Measurements from ENCODE around the genes TIA1, PCYOX1, CLEC4F and SPR.

DNA sequence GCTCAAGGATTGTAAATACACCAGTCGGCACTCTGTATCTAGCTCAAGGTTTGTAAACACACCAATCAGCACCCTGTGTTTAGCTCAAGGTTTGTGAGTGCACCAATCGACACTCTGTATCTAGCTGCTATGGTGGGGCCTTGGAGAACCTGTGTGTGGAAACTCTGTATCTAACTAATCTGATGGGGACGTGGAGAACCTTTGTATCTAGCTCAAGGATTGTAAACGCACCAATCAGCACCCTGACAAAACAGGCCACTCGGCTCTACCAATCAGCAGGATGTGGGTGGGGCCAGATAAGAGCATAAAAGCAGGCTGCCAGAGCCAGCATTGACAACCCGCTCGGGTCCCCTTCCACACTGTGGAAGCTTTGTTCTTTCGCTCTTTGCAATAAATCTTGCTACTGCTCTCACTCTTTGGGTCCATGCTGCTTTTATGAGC, 41.8 kb downstream of the C2orf42 start:
- PRO-cap = no peak

DNA sequence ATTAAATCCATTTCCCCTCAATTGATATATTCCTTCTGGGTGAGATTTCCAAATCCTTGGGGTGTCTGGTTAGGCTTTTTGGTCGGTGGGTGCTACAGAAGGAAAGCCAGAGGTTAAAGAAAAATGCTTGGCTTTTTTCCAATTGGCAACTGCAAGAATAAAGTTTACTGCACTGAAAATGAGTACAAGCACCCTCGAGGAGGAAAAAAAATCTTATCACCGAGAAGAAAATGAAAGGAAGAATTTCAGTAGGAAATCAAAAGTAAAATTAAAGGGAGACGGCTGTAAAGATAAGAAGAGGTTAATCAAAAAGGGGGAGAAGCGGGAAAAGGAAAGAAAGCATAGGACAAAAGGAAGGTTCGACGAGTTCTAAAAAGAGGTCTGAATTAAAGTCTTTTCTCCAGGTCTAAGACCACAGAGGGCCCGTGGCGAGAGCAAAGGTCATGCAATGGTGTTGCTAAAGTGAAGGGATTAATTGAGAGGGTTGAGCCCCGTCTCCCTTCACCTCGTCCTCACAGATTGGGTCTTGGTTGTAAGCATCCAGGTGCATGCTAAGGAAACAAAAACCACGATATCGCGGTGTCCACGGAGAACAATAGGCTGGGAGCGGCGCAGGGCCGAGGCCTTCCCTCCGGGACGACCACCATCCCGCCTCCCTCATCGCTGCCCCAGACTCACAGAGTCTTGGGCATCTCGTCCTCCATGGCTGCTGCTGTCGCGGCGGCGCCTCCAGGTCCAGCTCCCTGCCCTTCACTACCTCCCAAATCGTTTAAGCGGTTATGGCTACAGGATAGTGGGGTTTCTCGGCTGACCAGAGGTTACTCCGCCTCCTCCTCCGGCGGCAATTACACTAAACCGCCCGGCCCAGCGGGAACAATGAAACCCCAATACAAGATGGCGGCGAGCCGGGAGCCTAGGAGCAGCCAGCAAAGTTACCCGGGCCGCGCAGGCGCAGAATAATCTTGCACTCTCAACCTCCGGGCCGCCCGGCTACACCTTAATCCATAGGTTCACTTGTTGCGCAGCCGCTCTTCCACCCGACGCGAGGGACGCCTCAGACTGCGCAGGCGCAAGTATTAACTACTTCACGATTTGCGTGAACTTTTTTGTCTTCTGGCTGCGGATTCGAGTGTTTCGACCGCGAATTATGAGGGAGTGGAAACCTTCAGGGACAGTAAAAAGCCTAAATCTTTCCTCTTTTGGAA, at the start of gene TIA1:
Gene TIA1 (minus strand): TSS at position 902 of the 1,205 bp plus-strand sequence.
- PRO-cap = no peak

GRCh38 chr2:70257829-70258300, at the start of gene PCYOX1:
Gene PCYOX1 (plus strand): TSS chr2:70258137.
- PRO-cap = bidirectional peak, plus-strand start at chr2:70258149, minus-strand start at chr2:70257978

DNA sequence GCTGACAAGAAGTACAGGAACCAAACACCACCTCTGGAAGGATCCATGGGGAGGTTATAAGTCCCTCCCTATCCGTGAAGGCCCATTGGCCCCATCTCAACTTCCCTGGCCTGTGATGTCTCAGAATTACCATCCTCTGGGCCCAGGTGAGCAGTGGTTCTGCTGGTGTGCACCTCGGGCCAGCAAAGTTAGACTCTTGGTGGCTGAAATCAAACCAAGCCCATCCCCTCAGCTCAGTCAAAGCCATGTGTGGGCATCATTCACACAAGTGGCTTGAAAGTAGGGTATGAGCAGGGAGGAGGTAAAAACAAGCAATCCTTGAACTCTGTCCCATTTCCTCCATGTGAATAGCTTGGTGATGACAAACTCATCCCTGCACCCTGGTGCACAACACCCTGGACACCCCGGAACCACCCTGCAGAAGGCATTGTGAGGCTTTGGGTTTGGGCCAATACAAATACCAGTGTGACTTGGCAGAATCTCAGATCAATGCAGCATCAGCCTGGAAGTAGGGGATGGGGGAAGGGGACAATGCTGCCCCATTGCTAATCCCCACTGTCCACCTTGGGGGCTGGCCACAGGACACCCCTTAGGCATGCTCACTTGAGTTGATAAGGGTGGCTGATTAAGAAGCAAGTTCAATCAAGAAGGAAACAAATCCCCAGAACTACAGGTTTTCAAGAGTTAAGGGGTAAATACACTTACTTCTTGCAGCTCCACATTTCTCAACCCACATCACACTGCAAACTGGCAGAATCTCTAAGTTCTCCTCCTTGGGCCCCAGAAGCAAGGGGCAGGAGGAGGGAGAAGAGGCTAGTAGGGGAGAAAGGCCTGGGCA, 28.6 kb downstream of the TGFA start:
- PRO-cap = no peak

GRCh38 chr2:70528830-70529270, 24.8 kb downstream of the TGFA start:
- PRO-cap = no peak

DNA sequence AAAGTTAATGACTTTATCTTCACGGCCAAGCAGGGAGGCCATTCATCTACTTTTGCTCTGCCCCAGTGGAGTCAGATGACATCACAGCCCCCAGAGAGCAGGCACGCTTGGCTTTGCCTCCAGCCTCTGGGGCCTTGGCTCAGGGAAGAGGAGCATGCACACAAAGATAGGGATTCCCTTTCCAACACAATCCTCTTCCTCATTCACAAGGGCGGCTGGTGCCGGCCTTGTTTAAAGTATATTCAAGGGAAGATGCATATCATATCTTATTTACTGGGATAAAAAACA, 21.3 kb downstream of the TGFA start:
- PRO-cap = no peak

GRCh38 chr2:70728073-70728513, 39.9 kb downstream of the ADD2 start:
- PRO-cap = no peak

- PRO-cap = no peak
These were observed at the start of gene CLEC4F for GRCh38 chr2:70820338-70820872. Gene CLEC4F (minus strand): TSS chr2:70820599.

DNA sequence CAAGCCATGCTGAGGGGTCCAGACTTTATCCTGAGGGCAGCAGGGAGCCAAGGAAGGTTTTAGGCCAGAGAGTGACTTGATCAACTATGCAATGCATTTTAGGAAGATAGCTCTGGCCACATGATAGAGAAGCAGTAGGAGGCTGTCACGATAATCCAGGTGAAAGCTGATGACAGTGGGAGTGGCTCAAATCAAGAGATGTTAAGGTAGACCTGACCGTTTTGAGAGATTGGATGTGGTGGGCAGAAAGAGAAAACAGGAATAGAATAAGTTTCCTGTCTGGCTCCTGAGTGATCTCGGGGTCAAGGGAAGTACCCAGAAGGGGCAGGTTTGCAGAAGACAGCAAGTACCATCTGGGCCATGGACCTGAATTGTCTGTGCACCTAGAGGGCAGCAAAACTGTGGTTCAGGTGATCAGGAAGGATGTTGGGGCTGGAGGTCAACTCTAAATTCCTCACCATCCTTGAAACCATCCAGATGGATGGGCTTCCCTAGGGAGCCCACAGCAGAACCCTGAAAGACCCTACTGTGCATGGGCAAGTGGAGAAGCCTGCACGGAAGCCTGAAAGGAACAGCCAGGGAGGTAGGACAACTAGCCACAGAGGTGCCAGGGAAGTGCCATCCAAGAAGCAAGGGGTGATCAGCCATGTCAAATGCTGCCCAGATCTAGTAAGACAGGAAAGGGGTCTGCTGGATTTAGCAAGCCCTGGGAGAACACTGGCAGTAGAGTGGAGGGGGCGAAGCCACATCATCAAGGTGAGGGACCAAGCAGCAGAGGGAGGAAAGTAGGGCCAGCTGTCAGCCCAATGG, 8.1 kb downstream of the ANKRD53 start:
- PRO-cap = no peak

DNA sequence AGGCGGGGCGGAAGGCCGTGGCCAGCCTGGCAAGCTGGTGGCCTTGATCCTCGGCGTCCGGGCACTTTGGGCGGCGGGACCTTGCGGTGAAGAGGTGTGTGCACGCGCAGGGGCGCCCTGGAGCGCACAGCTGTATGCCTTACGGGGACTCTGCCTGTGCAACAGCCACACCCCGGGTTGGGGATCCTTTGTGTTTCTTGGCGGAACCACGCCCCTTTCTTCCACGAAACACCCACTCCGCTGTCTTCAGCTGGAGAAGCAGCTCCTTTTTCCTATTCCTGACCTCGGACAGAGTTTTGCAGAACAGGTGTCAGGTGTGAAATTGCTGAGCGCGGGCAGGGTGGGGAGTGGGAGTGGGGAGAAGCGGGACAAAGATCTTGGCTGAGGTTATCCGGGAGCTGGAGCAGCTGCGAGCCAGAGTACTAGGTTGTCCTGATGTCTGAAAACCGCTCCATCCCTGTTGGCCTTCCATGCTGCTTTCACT, 342 bp downstream of the NAGK start:
- PRO-cap = no peak

DNA sequence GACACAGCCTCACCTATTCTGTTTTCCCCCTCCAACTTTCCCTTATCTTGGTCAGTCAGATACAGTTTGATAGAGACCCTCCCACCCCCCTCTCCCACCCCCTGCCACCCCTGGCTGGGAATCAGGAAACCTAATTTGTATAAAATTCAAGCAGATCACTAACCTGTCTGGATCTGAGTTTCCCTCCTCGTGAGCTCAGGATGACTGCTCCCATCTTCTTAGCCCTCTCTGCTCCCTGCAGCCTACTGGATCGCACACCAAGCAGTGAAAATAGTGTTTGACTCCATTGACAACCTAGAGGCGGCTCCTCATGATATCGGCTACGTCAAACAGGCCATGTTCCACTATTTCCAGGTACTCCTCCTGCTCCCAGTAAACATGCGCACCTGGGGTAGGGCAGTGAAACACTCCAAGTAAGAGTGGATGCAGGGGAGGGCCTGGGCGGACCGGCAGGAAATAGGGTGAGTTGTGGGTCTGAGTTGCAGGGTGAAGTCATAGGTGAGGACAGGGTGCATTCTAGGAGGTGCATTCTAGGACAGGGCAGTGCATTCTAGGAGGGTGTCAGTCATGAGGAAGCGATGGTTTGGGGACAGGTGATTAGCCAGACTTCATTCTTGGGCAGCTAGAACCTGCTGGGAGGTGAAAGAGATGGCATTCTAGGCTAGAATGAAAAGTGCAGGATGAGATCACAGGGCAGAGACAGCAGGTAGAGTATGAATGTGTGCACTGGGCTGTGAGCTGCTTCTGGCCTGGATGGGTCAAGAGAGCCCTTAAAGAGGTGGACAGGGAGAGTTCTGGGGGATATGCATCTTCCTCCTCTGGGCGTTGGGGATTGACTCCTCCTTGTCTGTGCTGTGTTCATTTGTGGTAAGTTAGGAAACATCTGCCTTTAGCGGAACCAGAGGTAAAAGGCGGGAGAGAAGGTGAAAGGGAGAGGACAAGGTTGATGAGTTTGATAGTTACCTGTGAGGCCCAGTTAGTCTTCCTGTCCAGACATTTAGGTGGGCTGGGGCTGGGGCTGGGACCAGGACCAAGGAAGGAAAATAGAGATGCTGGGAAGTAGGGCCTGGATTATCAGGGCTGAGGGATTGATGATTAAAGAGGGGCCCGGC, 5.1 kb downstream of the NAGK start:
- PRO-cap = no peak

- PRO-cap = unidirectional peak, minus-strand start at chr2:71338687
These were observed 7.0 kb downstream of the ZNF638 start for GRCh38 chr2:71338585-71338969.

- PRO-cap = no peak
These were observed 64.8 kb upstream of the DYSF start for GRCh38 chr2:71401701-71402178.

DNA sequence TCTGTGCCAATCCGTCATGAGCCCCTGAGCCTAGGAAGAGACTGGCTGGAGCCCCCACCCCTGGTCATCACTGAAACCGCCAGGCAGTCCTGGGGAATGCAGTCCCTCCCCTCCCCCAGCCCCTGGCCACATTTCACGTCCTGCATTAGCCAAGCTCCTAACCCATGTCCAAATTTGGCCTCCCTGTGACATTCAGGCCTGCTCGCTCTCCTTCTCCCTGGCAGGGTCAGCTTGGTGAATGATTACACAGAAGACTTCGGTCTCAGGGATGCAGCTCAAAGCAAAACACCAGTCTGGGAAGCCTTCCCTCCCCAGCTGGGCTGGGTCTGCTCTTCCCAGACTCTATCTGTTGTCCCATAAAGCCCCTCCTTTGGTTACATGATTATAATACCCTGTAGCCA, 10.3 kb upstream of the DYSF start:
- PRO-cap = no peak

DNA sequence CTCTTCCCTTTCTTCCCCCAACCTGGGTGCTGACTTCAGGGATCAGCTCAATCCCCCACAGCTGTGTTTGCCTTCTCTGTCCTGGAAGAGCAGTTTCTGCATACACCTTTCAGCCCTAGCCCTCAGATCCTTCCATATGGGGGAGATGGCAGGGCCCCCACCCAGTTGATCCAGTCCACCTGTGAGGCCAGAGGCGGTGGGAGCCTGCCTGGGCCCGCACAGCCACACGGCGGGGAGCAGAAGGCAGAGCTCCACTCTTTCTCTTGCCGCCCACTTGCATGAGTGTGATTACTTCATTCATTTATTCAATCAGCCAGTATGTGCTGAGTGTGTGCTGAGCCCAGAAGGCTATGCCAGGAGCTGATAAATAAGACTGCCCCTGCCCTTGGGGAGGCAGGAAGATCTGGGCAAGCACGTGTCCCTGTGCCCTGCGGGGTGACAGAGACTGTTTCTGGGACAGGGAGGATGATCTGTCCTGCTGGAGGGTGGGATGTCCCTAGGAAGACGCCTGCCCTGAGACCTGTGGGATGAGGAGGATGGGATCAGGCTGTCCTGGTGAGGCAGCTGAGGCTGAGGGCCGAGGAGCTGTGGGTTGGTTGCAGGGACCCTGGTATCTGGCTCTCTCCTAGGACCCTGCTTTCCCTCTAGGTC, 237.6 kb downstream of the DYSF start:
- PRO-cap = no peak

GRCh38 chr2:72143916-72144256, 3.8 kb downstream of the CYP26B1 start:
- PRO-cap = no peak

GRCh38 chr2:72515524-72516224, 310.2 kb downstream of the EXOC6B start:
- PRO-cap = no peak

DNA sequence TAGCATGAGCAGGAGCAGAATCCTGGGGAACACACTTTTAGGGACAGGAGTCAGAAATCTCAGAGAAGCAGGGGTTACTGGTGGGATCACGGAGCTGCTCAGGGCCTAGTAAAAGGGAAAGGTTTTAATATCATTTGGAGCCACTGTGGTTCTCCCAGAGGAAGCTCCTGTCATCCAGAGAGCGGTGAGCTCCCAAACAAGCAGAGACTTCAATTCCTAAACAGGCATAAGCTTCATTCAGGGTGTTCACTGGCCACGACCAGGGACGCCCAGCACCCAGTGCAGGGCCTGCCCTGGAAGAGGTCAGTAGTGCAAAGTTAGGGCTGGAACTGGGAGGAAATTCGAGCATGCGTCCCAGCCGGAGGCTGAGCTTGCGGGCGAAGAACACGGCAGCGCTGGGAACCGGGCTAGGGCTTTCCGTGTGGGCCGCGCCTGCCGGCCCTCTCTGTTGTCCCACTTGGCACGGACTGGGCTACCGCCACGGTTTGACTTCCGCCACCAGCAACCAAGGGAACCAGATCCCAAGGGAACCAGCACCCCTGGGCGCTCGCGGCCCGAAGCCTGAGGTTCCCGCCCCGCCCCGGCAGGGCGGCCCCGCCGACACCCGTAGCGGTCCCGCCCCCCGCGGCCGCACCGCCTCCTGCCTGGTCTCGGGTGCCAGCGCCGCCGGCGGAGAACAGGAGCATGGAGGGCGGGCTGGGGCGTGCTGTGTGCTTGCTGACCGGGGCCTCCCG, at the start of gene SPR:
Gene SPR (plus strand): TSS at position 660 of the 734 bp plus-strand sequence.
- PRO-cap = bidirectional peak, plus-strand start at position 685 of the sequence, minus-strand start at position 554 of the sequence

GRCh38 chr2:72994636-72995077, 76.9 kb downstream of the SFXN5 start:
- PRO-cap = no peak

- PRO-cap = no peak
These were observed 12.8 kb upstream of the SFXN5 start for GRCh38 chr2:73084213-73084874.

All from aorta (tissue), 1 donor.